Bronchus (tissue), 1 donor: ENCODE data around the gene MKLN1.

GRCh38 chr7:130957195-130957548, 223.2 kb upstream of the KLF14 start:
- PRO-cap, result unidirectional peak, plus-strand start at chr7:130957300

- PRO-cap, result no peak
Measured at GRCh38 chr7:130994002-130994727, 260.2 kb upstream of the KLF14 start.

- PRO-cap, result no peak
Measured at GRCh38 chr7:131015485-131016283, 281.7 kb upstream of the KLF14 start.

DNA sequence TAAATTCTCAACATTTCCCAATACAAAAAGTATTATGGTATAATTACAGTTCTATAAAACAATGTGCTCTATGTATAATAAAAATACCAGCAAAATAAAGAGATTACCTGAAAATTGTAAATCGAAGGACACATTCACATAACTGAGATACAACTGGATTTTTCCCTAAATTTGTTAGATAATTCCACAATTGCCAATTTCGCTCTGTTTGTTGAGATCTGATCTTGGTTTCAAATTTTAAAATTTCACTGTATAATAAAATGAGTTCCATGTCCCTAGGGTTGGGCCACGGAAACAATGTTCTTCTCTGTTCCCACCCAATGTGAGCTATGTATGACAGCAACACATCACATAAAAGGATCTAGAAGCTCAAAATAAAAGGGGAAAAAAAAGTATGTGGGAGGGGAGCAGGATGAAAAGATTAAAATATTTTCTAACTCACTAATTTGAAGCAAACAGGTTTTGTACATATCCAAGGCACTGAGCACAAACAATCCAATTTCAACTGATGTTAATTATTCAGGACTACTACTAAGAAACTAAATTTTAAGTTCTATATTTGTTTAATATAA, 287.9 kb upstream of the MKLN1 start:
- PRO-cap, result no peak

- PRO-cap, result no peak
Measured at GRCh38 chr7:131053723-131054792, 273.6 kb upstream of the MKLN1 start.

- PRO-cap, result no peak
Measured at GRCh38 chr7:131103373-131103872, 224.3 kb upstream of the MKLN1 start.

- PRO-cap, result bidirectional peak, plus-strand start at chr7:131110046, minus-strand start at chr7:131109967
Measured at GRCh38 chr7:131109535-131110285, 218.0 kb upstream of the MKLN1 start.

DNA sequence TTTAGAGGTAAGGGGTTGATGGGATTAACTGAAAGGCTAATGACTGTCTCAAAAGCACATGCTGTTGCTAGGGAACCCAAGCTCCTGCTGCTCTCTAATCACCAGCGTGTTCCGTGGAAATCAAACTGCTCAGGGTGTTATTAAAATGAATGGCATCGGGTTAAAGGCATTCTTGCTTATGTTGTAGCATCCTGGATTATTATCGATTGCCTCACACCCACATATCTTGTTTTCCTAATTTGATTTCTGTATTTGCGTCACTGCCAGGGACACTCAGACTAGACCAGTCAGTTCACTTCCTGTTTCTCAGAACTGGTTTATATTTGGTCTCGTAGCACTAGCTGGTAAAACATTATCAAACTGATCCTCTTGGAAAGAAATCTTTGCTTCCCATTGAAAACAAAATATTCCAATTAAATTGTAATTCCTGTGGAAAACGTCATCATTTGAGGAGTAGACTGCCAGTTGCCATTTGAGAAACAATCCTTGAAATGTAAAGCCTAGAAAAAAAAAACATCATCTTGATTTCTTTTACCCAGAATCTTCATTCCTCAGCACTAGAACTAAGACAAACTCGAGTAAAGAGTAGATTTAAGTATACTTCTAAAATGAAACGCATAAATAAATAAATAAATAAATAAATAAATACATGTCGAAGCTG, 216.4 kb upstream of the MKLN1 start:
- PRO-cap, result bidirectional peak, plus-strand start at position 442 of the sequence, minus-strand start at position 136 of the sequence

- PRO-cap, result no peak
Measured at GRCh38 chr7:131235306-131236160, 92.1 kb upstream of the MKLN1 start.

- PRO-cap, result bidirectional peak, plus-strand start at chr7:131327897, minus-strand start at chr7:131327699; bidirectional peak, plus-strand start at chr7:131328377, minus-strand start at chr7:131328251
Measured at GRCh38 chr7:131327551-131328517, at the start of gene MKLN1. Gene MKLN1 (plus strand): TSS chr7:131327876.

- PRO-cap, result no peak
Measured at GRCh38 chr7:131399024-131399515, 71.4 kb downstream of the MKLN1 start.

DNA sequence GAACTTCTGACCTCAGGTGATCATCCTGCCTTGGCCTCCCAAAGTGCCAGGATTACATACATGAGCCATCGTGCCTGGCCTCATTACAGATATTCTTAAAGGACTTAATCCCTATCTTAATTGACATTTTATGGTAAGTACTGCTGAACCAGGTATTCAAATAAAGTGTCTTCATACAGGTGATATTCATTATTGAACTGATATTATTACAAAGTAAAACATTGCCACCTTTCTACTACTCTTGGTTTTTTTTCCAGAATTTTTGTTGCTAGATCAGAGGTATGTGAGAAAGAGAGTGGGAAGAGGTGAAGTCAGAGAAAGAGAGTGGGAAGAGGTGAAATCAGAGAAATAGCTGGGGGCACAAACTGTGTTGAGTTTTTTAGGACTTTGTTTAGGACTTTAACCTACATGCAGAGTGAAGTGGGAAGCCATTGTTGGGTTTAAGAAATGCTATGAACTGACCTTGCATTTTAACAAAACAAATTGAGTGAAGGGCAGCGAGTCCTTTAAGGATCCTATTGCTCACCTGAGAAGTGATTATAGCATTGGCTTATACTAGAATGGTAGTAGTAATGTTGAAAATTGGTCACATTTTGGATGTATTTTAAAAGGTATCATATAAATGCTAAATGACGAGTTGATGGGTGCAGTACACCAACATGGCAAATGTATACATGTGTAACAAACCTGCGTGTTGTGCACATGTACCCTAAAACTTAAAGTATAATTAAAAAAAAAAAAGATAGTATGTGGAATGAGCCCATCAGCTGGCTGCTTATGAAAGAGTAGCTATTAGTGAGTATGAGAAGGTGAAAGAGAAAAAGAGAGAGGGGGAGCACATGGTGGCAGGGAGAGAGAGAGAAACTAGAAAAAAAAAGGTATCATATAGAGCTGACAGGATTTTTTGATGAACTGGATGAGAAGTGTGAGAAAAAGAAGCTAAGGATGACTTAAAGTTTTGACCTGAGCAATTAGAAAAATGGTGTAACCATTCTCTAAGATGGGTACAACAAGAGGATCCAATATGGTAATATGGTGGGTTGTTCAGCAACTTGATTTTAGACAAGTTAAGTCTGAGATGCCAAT, 92.1 kb downstream of the MKLN1 start:
- PRO-cap, result no peak

- PRO-cap, result no peak
Measured at GRCh38 chr7:131497502-131498664, 58.5 kb downstream of the PODXL start.

- PRO-cap, result no peak
Measured at GRCh38 chr7:131544504-131545356, 11.7 kb downstream of the PODXL start.

- PRO-cap, result no peak
Measured at GRCh38 chr7:131553865-131554366, 2.5 kb downstream of the PODXL start.

- PRO-cap, result no peak
Measured at GRCh38 chr7:131723917-131724567, 167.6 kb upstream of the PODXL start.

DNA sequence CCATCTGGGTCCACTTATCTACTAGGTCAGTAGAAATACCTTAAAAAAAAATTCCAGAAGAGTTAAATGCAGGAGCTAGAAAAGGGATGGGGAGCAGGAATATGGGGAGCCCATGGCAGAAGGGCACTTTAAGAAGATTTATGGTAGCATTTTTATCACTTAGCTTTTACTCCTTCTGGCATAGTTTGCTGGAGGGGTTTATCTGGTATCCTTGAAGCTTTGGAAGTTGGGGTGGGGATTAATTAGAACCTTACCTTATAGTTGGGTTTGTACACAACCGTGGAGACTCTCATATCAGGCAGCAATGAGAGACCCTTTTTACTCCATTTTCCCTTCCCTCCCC, 465.6 kb upstream of the PODXL start:
- PRO-cap, result no peak

- PRO-cap, result no peak
Measured at GRCh38 chr7:132376368-132376892, 199.8 kb downstream of the PLXNA4 start.

- PRO-cap, result no peak
Measured at GRCh38 chr7:132590272-132590799, 14.1 kb upstream of the PLXNA4 start.

DNA sequence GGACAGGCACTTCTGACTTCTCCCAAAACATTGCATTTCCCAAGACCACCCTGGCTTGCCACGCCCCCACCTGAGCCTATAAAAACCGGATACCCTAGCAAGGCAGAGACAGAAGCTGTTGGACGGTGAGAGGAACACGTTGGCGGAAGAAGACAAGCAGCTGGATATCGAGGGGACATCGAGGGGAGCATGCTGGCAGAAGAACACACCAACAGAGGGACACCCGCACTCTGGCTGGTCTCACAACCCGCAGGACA, 157.7 kb upstream of the PLXNA4 start:
- PRO-cap, result no peak